Bronchus (tissue), 1 donor: ENCODE measurements around the genes RSPO3, RNF146 and KIAA0408.

DNA sequence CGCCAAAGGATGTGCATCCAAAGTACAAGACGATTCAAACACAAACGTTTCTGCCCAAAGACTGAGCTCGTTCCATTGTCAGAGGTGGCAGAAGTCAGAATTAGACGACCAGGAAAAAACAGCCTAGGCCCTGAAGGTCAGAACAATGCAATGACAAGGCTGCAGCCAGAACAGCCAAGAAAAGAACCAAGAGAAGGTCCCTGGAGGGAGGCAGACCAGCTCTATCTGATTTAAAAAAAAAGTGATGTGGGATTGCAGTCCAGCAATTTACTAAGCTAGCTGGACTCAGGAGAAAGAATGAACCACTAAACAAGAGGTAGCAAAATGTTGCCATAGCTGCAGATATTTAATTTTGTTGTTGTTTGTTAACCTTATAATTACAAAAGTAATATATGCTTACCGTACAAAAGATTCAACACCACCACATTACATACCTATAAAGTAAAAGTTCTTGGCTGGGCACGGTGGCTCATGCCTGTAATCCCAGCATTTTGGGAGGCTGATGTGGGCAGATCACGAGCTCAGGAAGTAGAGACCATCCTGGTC is 54.4 kb downstream of the NCOA7 start:
- PRO-cap: no peak

GRCh38 chr6:126047410-126047821 is 61.1 kb downstream of the TRMT11 start:
- PRO-cap: no peak

GRCh38 chr6:127117603-127117943 is 898 bp upstream of the RSPO3 start:
- PRO-cap: no peak

GRCh38 chr6:127118544-127119541 is at the start of gene RSPO3:
Gene RSPO3 (plus strand): TSS chr6:127118671.
- PRO-cap: bidirectional peak, plus-strand start at chr6:127118644, minus-strand start at chr6:127118483

DNA sequence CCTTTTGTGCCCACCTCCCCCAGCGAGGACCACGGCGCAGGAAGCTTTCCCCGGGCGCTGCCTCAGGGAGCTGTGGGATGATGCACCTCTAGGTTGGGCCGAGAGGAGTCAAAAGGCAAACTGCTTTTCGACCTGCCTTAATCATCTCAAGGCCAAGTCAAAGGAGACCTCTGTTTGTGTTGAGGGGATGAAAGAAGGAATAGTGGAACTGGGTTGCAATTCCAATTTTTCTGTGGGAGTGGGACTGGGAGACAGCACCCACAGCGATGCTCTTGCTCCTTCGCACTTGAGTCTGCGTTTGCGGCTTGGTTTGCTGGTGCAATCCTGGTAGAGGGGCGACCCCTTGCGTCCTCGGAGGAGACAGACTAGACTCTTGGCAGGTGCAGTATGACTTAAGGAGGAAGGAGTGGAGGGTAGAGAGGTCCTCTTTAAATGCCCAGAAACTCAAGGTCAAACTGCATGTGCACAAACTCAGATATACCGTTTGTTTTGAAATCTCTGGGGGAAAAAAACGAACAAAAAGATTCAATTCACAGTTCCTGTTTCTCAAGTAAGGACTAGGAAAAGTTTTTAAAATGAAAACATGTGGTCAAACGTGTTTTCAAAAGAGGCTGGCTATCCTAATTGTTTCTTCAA is 2.9 kb downstream of the RSPO3 start:
- PRO-cap: no peak

DNA sequence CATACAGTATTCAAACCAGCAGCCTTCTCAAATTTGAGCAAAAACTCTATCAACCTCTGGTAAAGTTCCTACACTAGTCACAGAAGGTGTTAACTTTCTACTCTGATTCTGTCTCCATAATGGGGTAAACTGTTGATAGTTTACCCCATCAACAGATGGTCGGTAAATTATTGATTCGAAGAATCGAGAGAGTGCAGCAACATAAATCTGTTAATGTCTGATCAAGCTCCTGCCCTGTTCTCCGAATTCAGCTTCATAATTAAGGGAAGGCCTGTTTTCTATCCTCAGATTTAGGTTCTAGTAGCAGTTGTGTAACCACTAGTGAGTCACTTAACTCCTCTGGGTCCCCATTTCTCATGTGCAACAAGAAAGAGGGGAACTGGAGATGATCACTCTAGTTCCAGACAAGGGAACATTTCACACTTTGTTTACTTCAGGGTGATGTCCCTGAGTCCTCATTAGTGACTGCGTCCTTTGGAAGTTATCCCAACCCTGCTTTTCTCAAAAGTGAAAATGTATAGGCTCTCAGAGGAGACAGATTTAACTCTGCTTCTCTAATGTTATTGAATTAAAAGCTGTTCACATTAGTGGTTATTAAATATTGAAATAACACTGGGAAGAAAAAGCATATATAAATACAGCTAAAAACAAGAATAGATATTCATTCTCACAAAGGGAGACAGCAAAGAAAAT is 68.1 kb upstream of the RNF146 start:
- PRO-cap: no peak

- PRO-cap: unidirectional peak, plus-strand start at chr6:127266673; bidirectional peak, plus-strand start at chr6:127266864, minus-strand start at chr6:127266769
These were observed at the start of gene RNF146 for GRCh38 chr6:127266143-127267005. Gene RNF146 (plus strand): TSS chr6:127266864.

DNA sequence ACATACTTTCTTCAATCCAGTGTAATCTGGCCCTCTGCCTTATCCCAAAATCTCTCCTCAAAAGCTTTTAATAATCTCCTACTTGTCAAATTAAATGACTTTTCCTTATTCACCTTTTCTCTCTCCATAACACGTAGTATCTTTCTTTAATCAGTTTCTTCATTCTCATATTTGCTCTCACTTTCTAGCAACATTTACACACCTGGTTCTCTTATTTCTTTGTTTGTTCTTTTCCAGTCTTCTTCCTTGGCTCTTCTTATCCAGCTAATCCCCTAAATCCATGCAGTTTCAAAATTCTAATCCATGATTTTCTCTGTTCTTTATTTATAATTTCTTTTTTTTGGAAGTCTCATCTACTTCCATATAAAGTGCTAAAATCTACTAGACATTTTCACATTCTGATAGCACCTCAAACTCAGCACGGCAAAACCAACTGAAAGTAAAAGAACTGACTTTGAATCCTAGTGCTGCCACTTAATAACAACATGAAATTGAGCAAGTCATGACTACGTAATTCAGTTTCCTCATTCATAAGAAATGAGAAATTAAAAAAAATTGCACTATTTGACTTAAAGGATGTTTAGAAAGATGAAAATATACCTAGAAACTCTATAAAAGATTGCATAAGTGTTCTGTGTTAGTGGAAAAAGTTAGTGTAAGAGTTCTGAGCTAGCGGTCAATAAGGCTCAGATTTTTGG is 26.3 kb downstream of the ECHDC1 start:
- PRO-cap: no peak

GRCh38 chr6:127380444-127380793 is 37.0 kb upstream of the ECHDC1 start:
- PRO-cap: no peak

GRCh38 chr6:127458772-127459764 is at the start of gene KIAA0408:
Gene KIAA0408 (minus strand): TSS chr6:127459389.
- PRO-cap: unidirectional peak, minus-strand start at chr6:127459374

DNA sequence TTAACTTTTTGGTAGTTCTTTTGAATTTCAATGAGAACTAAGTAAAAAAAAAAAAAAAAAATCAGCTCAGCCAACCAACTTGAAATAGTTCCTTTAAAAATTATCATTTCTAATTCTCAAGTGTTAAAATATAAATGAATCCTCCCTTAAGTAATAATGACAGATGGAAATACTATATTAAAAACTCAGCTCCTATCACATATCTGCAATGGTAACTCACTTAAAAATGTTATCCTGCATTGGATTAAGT is 31.2 kb upstream of the C6orf58 start:
- PRO-cap: no peak

GRCh38 chr6:128280166-128280518 is 240.3 kb downstream of the PTPRK start:
- PRO-cap: no peak

DNA sequence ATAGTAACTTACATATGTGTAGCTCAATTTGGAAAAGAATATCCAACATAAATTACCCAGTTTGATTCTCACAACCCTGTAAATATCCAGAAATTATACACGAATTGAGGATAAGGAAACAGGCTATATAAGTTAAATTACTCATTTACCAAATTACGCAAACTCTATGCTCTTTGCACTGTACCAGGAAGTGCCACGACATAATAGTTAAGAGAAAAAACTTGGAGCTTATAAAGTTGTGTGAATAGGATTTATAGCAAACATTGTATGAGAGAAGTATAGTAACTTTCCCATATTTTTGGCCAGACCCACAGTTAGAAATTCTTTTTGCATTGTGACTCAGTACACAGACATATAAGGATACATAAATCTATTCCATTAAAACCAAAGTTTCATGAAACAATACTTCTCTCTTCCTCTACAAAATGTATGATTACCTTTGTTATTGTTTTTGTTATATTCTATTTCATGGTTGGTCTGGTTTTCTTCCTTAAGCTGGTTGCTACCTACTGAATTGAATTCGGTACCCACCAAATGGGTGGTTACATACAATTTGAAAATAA is 20.9 kb downstream of the PTPRK start:
- PRO-cap: no peak

- PRO-cap: no peak
These were observed 5.3 kb downstream of the LAMA2 start for GRCh38 chr6:128888194-128888733.

DNA sequence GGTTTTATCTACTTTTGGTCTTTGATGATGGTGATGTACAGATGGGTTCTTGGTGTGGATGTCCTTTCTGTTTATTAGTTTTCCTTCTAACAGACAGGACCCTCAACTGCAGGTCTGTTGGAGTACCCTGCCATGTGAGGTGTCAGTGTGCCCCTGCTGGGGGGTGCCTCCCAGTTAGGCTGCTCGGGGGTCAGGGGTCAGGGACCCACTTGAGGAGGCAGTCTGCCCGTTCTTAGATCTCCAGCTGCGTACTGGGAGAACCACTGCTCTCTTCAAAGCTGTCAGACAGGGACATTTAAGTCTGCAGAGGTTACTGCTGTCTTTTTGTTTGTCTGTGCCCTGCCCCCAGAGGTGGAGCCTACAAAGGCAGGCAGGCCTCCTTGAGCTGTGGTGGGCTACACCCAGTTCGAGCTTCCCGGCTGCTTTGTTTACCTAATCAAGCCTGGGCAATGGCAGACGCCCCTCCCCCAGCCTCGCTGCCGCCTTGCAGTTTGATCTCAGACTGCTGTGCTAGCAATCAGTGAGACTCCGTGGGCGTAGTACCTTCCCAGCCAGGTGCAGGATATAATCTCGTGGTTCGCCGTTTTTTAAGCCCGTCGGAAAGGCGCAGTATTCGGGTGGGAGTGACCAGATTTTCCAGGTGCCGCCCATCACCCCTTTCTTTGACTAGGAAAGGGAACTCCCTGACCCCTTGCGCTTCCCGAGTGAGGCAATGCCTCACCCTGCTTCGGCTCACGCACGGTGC is 28.0 kb downstream of the LAMA2 start:
- PRO-cap: no peak

DNA sequence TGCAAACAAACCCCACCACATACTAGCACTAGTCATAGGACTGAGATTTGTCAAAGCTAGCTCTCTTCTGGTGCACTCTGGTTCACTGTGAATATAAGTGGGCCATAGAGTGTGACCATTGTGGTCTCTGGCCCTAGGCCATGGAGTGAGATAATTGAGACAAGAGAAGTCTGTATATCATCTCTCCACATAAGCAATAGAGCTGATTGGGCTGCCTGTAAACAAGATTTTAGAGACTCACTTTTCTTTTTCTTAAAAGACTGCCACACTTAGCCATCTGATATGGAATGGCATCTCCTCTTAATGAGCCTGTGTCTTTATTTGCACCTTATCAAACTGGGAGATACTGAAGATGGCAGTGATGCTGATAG is 247.2 kb downstream of the LAMA2 start:
- PRO-cap: no peak

DNA sequence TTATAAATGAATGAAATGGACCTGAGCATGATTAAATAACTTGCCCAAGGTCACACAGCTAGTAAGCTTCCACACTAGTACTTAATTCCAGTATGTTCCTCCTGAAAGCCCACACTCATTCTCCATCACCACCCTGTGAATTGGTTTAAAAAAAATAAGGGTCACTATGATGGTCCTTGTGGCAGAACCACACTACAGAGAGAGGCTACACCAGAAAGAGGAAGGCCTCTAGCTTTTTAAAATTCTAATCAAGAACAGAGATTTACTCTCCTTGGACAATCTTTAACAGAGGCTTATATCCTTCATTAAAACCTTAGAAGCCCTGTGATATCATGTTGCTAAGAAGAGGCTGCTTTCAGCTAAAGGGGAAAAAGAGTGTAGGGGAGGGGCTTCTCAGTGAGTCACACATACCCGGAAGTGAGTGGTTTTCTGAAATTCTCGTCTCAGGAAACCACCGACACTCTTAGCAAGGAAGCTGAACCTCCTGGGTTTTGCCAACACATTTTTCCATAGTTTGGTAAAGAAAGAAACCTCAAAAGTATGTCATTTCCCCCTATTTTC is 219.6 kb downstream of the ARHGAP18 start:
- PRO-cap: bidirectional peak, plus-strand start at position 460 of the sequence, minus-strand start at position 337 of the sequence

GRCh38 chr6:129490947-129491806 is 218.8 kb downstream of the ARHGAP18 start:
- PRO-cap: bidirectional peak, plus-strand start at chr6:129491177, minus-strand start at chr6:129491074

DNA sequence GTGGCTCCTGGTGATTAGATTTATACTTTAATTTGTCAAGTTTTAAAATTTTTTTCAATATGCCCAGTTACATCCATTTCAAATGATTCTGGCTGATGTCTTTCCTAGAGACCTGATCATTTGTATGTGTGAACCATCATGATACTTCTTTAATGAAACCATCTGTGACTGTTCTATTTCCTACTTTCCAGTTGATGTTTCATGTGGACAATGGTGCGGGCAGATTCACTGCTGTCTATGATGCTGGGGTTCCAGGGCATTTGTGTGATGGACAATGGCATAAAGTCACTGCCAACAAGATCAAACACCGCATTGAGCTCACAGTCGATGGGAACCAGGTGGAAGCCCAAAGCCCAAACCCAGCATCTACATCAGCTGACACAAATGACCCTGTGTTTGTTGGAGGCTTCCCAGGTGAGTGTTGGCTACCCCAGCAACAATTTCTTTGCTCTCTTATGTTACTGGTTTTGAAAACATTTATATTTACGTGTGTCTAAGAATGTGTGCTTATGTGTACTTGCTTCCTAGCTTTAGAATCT is 195.7 kb downstream of the ARHGAP18 start:
- PRO-cap: no peak

- PRO-cap: no peak
These were observed 115.4 kb downstream of the ARHGAP18 start for GRCh38 chr6:129594368-129595229.